Liver (tissue), 9 donors: Measurements from ENCODE around the genes OR6C3, OR6C68 and ORMDL2.

DNA sequence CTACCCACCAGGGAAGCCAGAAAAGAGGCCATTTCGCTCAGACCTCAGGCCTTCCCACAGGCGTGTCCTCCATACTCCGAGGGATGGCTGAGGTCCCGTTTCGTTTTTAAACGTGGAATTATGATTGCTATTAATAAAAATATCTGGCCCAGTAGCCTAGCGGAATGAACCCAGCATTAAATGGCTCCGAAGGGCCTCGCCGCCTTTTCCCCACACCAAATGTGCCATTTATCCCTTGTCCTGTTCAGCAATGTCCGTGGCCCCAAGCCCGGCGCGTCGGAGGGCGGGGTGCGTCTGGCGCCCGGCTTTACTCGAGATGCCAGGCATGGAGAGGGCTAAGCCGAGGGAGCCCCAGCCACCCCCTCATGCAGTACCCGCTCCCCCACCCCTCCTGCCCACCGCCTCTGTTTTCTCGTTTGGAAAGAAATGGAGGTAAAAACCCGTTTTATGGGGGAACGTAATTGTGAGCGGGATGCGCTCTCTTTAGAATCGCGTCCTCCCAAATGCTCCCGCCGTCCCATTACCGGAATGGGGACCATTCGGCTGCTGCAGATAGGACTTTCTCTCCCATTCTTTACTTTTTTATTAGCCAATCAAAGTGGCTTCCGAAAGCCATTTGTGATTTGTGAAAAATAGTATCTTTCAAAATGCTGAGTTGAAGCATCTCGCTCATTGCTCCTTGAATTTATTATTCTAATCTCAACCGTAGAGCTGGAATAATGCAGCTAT is 5.8 kb downstream of the HOXC8 start:
- PRO-cap, 5 experiments: no peak in any of the 5 experiments
- RAMPAGE, long total RNA, 2 experiments: no peak in any of the 2 experiments
- RRBS: no CpG with 5 or more reads among the region's 37 CpGs

DNA sequence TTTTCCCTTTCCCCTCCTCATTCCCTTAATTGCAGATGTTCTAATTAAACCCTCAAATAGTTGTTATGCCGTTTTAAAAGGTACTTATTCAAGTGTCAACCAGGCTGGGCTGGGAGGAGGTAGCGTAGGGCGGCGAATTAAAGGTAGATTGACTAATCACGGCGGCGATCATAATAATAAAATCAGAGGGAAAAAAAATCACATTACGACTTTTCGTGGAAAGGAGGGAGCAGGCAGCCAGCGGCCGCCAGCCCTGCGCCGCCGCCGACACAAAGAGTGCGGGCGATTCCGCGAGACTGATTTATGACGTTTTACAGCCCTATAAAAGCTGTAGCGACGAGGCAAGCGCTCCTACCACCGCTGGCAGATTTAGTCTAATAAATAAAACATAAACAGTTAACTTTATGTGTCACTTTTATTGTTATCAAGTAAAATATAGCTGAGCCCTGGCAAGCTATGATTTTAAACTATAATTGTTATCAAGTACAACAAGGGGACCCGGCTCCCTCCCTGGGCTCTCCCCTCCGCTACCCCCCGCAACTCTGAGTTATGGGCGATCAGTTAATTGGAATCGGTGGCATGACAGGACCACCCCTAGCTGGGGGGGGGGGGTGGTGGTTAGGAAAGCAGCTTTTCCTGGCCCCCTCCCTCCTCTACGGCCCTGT is 1.5 kb upstream of the HOXC4 start:
- PRO-cap, 5 experiments: peak in 1 of 5 experiments; most common plus-strand start position 106 of the sequence (in 1)
- RAMPAGE, long total RNA, 2 experiments: no peak in any of the 2 experiments
- RRBS: no CpG with 5 or more reads among the region's 30 CpGs

GRCh38 chr12:54080362-54080815 is 26.8 kb downstream of the HOXC4 start:
- PRO-cap, 5 experiments: no peak in any of the 5 experiments
- RAMPAGE, long total RNA, 2 experiments: no peak in any of the 2 experiments
- RRBS: no CpG with 5 or more reads among the region's 9 CpGs

GRCh38 chr12:54214498-54215061 is 25.8 kb upstream of the SMUG1 start:
- PRO-cap, 5 experiments: no peak in any of the 5 experiments
- RAMPAGE, long total RNA, 2 experiments: no peak in any of the 2 experiments
- RRBS: no CpG with 5 or more reads among the region's 24 CpGs

DNA sequence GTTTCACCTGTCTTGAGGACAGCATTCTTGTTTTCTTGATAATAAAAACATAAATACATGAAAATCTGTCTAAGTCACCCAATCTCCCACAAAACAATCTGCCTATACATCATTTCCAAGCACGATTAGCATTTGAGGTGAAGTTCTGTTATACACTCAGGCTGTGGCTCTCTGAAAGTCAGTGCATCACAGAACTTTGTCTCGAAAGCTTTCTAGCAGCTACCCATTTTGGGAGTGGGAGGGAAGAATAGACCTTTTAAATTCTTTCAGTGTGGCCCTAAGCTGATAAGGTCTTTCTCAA is 12.1 kb downstream of the COPZ1 start:
- PRO-cap, 5 experiments: no peak in any of the 5 experiments
- RAMPAGE, long total RNA, 2 experiments: no peak in any of the 2 experiments
- RRBS: no CpG with 5 or more reads among the region's 2 CpGs

- PRO-cap, 5 experiments: peak in 2 of 5 experiments; most common minus-strand start chr12:54353317 (in 1)
- RAMPAGE, long total RNA, 2 experiments: no peak in any of the 2 experiments
- RRBS: no CpG with 5 or more reads among the region's 2 CpGs
Observed at GRCh38 chr12:54352671-54353448, 11.4 kb downstream of the GPR84 start.

GRCh38 chr12:54356282-54356871 is 7.9 kb downstream of the GPR84 start:
- PRO-cap, 5 experiments: no peak in any of the 5 experiments
- RAMPAGE, long total RNA, 2 experiments: no peak in any of the 2 experiments
- RRBS: no CpG with 5 or more reads among the region's 6 CpGs

DNA sequence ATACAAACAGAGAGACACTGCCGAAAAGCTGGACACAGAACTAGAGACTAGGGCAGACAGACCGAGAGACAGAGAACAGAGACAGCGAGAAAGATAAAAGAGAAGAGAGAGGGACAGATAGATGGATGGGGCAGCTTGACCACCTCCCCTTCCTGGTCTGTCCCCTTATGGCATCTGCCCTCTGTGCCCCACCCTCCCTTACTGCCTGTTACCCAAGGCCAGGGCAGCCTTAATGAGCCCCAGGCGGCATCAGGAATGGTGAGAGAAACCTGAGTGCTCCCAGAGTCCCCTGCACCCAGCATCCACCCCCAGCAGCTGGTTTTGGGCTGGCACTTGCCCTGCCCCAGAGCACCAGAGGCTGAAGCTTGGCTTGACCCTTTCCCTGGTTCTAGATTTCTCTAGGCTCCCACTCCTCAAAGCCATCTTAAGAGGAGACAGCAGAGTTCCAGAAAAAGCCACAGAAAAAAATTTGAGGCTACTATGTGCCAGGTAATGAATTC is 1.9 kb upstream of the ZNF385A start:
- PRO-cap, 5 experiments: no peak in any of the 5 experiments
- RAMPAGE, long total RNA, 2 experiments: no peak in any of the 2 experiments
- RRBS: no CpG with 5 or more reads among the region's 4 CpGs

DNA sequence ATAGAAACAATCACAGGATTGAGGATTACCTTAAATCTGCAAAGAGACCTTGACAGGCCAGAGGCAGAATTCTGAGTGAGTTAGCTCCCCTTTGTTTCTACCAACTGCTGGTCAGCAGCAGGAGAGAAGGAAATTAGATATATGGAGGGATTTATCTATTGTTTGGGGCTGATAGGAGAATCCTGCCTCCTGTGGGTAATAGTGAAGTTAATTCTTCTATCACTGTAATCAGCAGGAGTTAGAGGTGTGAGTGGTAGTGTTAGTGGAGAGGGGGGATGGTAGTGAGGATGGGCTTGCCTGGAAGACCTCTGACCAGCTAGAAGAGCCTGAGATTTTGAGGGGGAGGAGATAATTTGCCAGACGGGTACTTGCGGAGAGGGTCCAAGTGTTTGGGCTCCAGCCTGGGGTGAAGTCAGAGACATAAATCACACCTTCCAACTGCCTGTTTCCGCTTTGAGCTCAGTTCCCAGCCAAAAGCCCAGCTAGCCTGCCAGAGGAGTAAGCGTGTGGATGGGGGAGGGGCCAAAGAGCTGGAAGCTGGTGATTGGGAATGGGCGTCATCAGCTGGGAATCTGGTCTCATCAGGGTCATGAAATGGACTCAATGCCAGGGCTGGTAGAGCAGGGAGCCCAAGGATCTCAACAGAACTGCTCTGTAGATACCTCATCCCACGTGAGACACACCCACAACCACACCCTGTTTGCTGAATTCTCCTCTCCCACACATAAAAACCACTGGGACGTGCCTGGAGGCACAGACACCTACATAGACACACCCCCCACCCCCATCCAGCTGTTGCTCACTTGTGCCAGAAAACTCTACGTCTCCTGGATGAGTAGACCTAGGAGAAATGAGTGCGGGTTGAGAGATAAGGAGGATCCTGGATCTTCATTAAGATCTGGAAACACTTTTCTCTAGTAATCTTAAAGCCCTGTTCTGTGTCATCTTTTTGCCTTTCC is 13.1 kb upstream of the ITGA5 start:
- PRO-cap, 5 experiments: peak in 3 of 5 experiments; most common plus-strand start position 603 of the sequence (in 3); most common minus-strand start position 427 of the sequence (in 2)
- RAMPAGE, long total RNA, 2 experiments: no peak in any of the 2 experiments
- RRBS: no CpG with 5 or more reads among the region's 9 CpGs

DNA sequence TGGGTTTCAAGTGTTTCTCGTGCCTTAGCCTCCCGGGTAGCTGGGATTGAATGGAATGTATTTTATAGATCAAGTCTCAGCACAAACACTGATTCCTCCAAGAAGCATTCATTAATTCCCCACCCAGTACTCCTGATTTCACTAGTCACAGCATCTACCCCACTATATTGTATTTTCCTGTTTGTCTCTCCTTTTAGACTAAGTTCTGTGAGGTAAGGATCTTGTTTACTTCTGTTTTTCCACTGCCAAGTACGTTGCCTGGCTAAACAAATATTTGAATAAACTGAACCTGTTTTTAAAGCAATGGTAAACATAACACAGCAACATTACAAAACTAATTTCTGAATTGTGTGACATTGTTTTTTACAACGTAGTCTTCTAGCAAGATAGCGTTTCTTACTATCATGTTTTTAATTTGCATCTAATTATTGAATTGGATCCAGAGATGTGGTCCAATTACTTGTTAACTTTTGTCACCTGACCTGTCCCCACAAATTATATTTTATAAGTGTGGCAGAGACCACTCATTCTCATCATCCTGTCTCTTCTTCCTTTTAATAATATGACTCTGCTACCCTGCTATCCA is 16.5 kb upstream of the ITGA5 start:
- PRO-cap, 5 experiments: peak in 5 of 5 experiments; most common plus-strand start position 196 of the sequence (in 1); most common minus-strand start position 169 of the sequence (in 5)
- RAMPAGE, long total RNA, 2 experiments: no peak in any of the 2 experiments
- RRBS: no CpG with 5 or more reads among the region's 5 CpGs

- PRO-cap, 5 experiments: no peak in any of the 5 experiments
- RAMPAGE, long total RNA, 2 experiments: no peak in any of the 2 experiments
- RRBS: no CpG with 5 or more reads among the region's 3 CpGs
Observed at GRCh38 chr12:54666133-54666414, 17.9 kb upstream of the DCD start.

GRCh38 chr12:55330403-55330984 is at the start of gene OR6C3:
Gene OR6C3, plus strand, starts transcription at chr12:55330746.
- PRO-cap, 5 experiments: no peak in any of the 5 experiments
- RAMPAGE, long total RNA, 2 experiments: no peak in any of the 2 experiments
- RRBS: no CpG with 5 or more reads among the region's 1 CpG

DNA sequence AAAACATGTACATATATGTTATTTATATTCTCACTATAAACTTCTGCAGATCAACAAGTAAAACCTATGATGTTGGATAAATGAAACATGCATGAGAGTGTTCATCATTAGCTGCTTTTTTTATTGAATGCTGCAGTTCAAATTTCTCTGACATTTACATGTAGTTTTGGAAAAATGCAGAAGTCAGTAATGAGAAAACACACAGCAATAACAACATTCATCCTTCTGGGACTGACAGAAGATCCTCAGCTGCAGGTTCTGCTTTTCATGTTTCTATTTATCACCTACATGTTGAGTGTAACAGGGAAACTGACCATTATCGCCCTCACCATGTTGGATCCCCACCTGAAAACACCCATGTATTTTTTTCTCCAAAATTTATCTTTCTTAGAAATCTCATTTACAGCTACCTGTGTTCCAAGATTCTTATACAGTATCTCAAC is at the start of gene OR6C68:
TSS of gene OR6C68 (plus strand) at position 190 of the 443 bp plus-strand sequence.
- PRO-cap, 5 experiments: no peak in any of the 5 experiments
- RAMPAGE, long total RNA, 2 experiments: no peak in any of the 2 experiments
- RRBS: no CpG with 5 or more reads among the region's 1 CpG

DNA sequence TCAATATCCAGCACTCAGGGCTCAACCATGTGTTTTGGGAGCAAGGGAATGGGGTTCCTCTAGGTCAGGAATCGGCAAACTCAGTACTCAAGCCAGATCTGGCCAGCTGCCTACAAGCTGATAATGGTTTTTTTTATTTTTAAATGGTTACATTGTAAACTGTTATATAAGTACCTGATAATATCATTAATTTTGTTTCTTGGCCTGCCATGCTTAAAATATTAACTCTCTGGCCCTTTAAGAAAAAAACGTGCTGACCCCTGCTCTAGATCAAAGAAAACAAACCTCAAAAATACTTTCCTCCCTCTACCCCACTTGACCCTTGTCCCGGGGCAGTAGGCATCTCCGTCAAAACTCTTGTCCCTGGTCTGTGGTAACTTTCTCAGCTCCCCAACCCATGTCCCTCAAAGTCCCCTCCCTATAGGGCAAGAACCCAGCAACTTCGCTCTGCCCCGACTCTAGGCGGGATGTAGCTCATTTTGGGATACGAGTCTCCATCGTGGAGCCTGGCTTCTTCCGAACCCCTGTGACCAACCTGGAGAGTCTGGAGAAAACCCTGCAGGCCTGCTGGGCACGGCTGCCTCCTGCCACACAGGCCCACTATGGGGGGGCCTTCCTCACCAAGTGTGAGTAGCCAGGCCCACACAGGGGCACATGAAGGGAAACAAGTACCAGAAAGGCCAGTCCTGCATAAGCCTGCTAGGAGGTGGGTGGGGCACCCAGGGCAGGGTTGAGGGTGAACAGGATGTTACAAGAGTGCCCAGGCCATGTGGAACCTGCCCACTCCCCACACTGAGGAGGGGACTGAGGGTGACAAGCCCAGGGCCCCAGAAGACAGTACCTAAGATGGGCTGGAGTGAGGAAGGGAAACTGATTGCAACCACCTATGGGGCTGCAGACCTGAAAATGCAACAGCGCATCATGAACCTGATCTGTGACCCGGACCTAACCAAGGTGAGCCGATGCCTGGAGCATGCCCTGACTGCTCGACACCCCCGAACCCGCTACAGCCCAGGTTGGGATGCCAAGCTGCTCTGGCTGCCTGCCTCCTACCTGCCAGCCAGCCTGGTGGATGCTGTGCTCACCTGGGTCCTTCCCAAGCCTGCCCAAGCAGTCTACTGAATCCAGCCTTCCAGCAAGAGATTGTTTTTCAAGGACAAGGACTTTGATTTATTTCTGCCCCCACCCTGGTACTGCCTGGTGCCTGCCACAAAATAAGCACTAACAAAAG is 3.6 kb downstream of the RDH5 start:
- PRO-cap, 5 experiments: no peak in any of the 5 experiments
- RAMPAGE, long total RNA, 2 experiments: no peak in any of the 2 experiments
- RRBS: no CpG with 5 or more reads among the region's 17 CpGs

DNA sequence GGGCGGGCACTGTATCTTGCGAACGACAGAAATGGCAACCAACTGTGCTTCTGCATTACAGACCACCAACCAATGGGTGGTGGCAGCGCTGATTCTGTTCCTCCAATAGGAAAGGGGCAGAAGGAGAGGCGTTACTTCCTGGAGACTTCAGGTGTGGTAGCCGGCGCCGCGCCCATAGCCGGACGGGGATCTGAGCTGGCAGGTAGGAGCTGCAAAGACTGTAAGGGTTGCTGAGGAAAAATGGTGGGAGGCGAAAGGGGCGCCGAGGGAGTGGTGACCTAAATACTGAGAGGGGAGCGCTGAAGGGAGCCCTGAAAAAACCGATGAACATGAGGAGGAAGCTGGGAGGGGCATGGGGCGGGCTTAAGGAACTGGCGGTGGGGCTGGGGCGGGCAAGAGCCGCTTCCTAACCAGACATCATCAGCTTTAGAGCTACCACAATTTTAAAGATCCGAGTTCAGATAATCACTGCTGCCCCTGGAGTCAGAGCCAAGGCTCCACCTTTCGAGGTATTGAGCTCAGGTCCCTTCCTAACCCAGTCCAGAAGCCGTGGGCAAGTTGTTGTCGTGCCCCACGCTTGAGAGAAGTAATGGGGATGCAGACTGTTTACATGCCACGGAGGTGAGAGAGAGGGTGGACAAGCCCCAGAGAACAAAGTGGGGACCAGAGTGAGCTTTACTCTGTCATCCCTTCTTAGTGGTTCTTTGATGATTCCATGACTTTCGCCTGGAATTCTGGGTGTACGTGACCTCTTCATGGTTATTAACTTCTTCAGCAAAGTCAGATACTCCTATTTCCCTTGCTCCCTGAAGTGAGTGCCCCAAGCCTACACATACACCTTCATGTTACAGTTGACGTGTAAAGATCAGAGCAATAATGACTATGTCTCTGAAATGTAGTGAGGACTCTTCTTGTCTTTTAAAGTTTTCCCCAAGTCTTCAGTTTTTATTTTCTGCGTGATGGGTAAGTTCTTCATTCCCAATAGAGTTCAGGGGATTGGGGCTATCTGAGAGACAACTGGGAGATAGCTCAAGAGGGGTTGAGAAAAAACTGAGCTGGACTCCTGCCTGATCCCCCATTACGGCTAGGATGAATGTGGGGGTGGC is at the start of gene ORMDL2:
TSS of gene ORMDL2 (plus strand) at position 131 of the 1,106 bp plus-strand sequence.
- PRO-cap, 5 experiments: peak in 5 of 5 experiments; most common plus-strand start position 134 of the sequence (in 3); most common minus-strand start position 340 of the sequence (in 1)
- RAMPAGE, long total RNA, 2 experiments: start-site peak on the plus strand in 1 of 2 experiments, centred at position 146 of the sequence, 222 reads per replicate
- RRBS: no CpG with 5 or more reads among the region's 31 CpGs

DNA sequence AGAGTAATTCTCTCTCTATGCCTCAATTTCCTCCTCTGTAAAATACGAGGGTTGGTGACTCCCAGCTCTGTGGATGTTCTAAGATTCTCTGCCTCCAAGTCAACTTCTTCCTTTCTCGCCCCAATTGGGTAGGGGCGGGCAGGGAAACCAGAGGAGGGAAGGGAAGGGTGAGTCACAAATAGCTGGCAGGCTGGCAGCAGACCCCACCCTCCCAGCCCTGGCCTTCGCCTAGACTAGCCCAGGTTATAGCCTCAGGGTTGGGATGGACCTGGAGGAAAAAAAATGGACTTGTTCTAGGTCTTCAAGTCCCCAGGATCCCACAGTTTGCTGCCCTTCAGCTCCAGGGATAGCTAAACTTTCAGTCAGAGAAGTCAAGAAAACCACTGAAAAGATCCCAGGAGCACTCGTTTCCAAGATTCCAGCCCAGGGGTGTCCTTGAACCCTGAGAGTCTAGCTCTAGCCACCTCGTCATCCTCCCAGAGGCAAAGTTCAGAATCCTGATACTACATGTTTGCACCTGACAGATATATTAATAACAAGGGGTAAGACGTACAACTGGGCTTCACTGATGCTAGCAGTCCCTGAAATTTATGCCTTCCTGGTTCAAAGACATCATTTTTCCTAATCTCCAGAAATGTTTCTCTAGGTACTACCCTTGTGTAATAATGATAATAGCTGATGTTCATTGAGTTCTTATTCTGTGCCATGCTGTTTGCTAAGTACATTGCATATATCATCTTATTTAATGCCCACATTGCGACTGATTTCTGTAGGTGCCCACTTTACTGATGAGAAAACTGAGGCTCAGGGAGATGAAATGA is 2.5 kb downstream of the DGKA start:
- PRO-cap, 5 experiments: peak in 2 of 5 experiments; most common minus-strand start position 75 of the sequence (in 2)
- RAMPAGE, long total RNA, 2 experiments: no peak in any of the 2 experiments
- RRBS: no CpG with 5 or more reads among the region's 8 CpGs

DNA sequence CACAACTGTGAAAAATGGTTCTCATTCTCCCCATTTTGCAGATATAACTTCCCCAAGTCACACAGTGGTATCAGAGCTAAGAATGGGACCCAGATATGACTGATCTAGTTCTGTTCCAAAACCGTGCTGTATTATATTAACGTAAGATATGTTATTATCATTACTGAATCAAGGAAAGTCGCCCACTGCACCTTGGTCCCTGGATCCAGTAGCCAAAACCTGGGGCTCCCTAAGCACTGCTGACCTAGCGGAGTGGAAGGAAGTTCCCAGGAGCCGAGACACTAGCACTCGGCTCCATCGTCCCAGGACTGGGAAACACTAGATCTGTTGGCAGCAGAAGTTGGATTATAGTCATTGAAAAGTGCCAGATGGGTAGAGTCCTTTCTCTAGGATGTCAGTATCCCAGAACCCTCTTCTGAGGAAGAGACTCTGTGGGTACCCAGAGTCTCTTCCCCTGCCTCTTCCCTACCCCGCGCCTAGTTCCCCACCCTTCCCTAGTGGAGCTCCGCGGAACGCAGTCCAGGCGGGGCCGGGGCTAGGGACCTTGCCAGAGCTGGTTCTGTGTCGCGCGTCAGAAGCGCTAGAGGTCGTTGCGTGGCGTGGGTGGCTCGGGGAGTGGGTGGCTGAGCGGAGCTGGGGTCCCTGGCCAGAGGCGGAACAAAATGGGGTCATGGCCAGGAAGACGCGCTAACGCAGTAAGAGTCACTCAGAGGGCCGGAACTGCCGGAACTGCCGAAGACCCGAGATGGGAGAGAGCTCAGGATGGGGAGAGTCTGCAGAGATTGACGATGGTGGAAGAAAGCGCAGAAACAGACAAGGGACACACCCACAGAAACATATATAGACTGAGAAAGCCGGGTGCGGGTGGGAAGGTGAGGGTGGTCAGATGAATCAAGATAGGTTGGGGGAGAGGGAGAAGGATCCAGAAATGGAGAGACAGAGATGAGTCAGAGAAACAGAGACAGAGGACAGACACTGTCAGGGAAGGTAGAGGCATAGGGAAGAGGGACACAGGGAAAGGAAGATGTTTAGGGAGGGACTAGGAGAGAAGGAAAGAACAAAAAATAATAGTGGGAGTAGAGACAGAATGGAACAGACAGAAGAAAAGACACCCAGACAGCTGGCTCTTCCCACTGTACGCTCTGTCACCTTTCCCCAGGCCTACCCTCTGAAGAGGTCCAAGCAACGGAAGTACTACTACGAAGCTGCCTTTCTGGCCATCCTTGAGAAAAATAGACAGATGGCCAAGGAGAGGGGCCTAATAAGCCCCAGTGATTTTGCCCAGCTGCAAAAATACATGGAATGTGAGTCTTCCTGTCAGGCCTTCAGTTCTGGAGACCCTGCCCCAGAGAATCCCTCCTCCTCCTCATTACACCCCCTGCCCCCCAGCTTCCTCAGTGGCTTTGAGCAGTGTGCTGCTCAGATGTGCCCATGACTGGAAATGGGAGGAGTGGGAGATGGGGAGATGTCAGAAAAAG is 4.8 kb downstream of the DGKA start:
- PRO-cap, 5 experiments: peak in 1 of 5 experiments; most common plus-strand start position 705 of the sequence (in 1); most common minus-strand start position 478 of the sequence (in 1)
- RAMPAGE, long total RNA, 2 experiments: no peak in any of the 2 experiments
- RRBS: no CpG with 5 or more reads among the region's 38 CpGs

DNA sequence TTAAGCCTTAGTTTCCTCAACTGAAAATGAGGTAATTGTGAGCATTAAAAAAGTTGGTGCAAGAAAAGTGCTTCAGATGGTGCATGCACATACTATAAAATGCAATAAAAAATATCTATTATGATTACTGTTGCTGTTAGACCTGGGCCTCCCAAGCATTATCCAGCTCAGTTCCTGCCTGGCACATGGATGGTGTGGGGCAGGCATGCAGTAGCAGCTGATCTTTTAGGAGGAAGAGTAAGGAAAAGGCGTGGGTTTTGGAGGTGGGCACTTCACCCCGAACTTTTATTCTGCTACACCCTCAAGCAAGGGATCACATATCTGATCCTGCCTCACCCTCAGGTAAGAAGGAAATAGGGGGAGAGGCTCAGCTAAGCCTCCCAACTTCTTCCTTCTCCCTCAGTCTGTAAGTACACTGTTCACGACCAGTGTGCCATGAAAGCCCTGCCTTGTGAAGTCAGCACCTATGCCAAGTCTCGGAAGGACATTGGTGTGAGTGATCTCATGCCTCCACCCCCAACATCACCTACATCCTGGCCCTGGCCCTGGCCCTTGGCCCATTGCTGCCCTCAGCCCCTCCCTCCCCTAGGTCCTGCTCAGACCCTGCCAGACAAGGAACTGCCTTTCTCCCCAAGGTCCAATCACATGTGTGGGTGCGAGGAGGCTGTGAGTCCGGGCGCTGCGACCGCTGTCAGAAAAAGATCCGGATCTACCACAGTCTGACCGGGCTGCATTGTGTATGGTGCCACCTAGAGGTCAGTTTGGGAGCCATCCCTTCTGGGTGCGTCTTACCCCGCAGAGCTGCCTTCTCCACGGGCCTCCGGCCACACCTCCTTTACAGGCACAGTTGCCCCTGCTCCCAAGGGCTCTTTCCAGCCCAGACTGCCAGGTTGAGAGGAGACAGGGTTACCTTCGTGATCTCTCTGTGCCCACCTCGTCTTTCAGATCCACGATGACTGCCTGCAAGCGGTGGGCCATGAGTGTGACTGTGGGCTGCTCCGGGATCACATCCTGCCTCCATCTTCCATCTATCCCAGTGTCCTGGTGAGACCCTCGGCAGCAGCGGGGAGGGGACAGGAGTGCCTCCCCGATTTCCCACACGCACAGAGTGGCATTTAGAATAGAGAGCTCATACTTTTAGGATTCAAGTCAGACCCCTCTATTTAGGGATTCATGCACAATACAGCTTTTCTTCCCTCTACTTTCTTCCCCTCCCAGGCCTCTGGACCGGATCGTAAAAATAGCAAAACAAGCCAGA is 9.1 kb downstream of the DGKA start:
- PRO-cap, 5 experiments: no peak in any of the 5 experiments
- RAMPAGE, long total RNA, 2 experiments: no peak in any of the 2 experiments
- RRBS: under 1% methylated on average over 4 of the region's 26 CpGs

GRCh38 chr12:55953401-55954522 is 12.1 kb downstream of the PMEL start:
- PRO-cap, 5 experiments: no peak in any of the 5 experiments
- RAMPAGE, long total RNA, 2 experiments: no peak in any of the 2 experiments
- RRBS: no CpG with 5 or more reads among the region's 10 CpGs

DNA sequence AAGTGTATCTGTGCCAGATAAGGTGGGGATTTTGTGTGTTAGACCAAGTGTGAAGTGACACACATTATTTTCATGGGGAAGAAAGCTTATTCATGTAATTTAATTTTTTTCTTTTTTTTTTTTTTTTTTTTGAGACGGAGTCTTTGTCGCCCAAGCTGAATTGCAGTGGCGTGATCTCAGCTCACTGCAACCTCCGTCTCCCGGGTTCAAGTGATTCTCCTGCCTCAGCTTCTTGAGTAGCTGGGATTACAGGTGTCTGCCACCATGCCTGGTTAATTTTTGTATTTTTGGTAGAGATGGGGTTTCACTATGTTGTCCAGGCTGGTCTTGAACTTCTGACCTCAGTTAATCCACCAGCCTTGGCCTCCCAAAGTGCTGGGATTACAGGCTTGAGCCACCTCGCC is 2.5 kb downstream of the RPS26 start:
- PRO-cap, 5 experiments: no peak in any of the 5 experiments
- RAMPAGE, long total RNA, 2 experiments: no peak in any of the 2 experiments
- RRBS: no CpG with 5 or more reads among the region's 6 CpGs